Esophagus muscularis mucosa (tissue), 4 donors: Measurements from ENCODE around the genes EID2, TTC9B and PRX.

DNA sequence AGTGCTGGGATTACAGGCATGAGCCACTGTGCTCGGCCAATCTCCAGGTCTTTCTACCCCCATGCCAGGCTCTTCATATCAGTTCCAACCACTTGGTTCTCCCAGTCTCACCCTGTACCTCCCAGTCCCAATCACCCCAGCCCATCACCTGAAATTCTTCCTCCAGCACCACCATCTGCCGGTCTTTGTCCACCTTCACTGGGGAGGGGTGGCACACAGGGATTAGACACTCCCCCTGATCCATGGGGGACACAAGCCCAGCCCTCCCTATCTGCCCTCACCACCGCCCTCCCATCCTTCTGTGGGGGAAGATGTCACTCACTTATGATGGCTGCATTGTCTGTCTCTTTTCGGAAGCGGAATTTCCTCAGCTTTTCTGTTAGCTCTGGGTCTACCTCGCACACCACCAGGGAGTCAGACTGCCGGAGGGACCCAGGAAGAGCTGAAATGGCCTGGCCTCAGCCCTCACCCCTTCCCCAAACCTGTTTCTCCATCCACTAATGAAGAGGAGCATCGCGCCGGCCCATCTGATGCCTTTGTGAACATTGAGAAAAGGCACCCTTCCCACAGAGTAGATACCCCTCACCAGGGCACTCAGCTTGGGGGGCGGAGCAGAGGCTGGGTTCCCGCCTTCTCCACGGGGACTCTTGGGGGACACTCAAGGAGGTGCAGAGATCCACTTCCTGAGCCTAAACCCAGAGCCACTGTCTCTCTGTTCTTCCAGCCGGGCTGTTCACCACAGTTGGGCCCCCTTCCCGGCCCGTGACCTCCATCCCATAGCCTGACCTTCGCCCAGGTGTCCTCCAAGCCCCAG lies 523 bp downstream of the GMFG start:
- PRO-cap = no peak
- RAMPAGE, long total RNA, 4 experiments = no peak in any of the 4 experiments

GRCh38 chr19:39348782-39349525 lies 6.7 kb downstream of the SAMD4B start:
- PRO-cap = no peak
- RAMPAGE, long total RNA, 4 experiments = no peak in any of the 4 experiments

GRCh38 chr19:39432914-39433837 lies 2.6 kb downstream of the RPS16 start:
- PRO-cap = no peak
- RAMPAGE, long total RNA, 4 experiments = no peak in any of the 4 experiments

DNA sequence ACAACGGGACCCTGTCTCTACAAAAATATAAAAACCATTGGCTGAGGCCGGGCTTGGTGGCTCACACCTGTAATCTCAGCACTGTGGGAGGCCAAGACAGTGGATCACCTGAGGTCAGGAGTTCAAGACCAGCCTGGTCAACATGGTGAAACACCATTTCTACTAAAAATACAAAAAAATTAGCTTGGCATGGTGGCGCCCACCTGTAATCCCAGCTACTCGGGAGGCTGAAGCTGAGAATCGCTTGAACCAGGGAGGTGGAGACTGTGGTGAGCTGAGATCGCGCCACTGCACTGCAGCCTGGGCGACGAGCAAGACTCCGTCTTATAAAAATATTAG lies 1.3 kb downstream of the SUPT5H start:
- PRO-cap = no peak
- RAMPAGE, long total RNA, 4 experiments = no peak in any of the 4 experiments

DNA sequence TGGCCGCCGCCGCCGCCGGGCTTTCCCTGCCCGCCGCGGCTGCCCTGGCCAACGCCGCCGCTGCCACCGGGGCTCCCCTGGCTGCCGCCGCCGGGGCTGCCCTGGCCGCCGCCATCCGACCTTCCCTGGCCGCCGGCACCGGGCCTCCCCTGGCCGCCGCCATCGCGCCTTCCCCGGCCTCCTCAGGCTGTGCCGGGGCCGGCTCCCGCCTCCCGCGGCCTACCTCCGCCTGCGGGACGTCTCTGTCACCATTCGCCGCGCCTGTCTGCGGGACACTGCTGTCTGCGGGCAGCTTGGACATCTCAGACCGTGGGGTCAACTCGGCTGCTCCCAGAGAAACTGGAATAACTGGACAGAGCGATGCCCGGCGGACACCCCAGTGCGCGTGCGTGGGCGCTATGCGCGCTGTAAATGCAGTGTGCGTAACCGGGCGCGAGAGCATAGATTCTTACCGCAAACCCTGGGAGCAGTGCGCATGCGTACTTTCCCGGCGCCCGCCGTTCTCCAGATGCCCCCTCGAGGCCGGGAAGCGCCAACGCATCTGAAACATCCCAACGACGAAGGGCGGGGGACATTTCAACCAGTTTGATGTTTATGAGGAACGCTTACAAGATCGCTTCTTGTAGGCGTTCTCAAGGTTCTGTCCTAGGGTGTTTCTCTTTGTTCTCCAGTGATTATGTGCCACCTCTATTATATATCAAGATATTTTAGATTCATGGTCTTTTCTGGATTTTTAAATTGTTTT lies at the start of gene EID2:
Gene EID2, minus strand, starts transcription at position 383 of the 745 bp plus-strand sequence.
- PRO-cap = unidirectional peak, minus-strand start at position 383 of the sequence
- RAMPAGE, long total RNA, 4 experiments = start-site peak on the minus strand in 3 of 4 experiments, centred at positions 383 to 416 of the sequence, 9 to 34 reads per replicate

DNA sequence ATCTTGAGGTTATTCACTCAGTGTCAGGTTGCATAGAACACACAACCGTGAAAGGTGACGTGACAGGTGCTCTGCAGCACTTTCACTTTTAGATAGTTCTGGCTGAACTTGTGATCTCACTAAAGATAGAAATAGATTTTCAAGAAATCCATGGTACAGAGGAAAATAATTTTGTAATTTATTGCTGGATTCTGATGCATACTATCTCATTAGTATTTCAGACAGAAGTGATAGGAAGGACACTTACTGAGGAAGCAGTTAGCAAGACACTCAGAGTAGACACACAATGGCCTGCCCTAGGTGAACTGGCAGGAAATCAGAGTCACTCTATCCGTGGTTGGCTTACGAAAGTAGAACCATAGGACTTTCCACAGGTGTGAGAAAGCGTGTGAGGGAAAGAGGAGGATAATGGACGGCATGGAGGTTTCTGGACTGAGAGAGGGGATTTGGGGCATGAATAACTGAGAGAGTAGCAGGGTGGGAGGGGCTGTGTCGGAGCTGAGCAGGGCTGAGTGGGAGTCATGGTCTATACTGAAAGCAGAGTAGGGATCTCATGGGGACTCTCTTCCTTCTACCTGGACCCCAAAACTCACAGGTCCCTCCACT lies 18.6 kb upstream of the EID2 start:
- PRO-cap = no peak
- RAMPAGE, long total RNA, 4 experiments = no peak in any of the 4 experiments

GRCh38 chr19:39796087-39796286 lies 17.3 kb downstream of the LEUTX start:
- PRO-cap = no peak
- RAMPAGE, long total RNA, 4 experiments = no peak in any of the 4 experiments

- PRO-cap = no peak
- RAMPAGE, long total RNA, 4 experiments = no peak in any of the 4 experiments
These were observed 20.5 kb upstream of the FBL start for GRCh38 chr19:39866722-39867015.

DNA sequence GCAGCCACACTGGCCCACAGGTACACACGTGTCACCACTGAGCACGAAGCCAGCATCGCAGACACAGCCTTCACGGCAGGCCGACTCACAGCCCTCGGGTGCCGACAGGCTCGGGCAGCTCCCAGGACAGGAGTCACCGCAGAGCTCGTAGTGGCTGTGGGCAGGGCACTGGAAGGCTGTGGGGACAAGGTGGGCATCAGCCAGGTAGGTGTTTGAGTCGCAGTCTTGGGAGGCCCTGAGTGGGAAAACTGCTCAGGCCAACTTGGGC lies 43.7 kb upstream of the FBL start:
- PRO-cap = no peak
- RAMPAGE, long total RNA, 4 experiments = no peak in any of the 4 experiments

GRCh38 chr19:39953446-39953911 lies 17.5 kb upstream of the PSMC4 start:
- PRO-cap = no peak
- RAMPAGE, long total RNA, 4 experiments = no peak in any of the 4 experiments

- PRO-cap = no peak
- RAMPAGE, long total RNA, 4 experiments = no peak in any of the 4 experiments
These were observed at the start of gene TTC9B for GRCh38 chr19:40218231-40218491. TTC9B (minus strand) TSS chr19:40218384.

- PRO-cap = no peak
- RAMPAGE, long total RNA, 4 experiments = no peak in any of the 4 experiments
These were observed 8.2 kb upstream of the CCNP start for GRCh38 chr19:40234424-40235384.

GRCh38 chr19:40283236-40284175 lies 1.6 kb downstream of the AKT2 start:
- PRO-cap = no peak
- RAMPAGE, long total RNA, 4 experiments = no peak in any of the 4 experiments

- PRO-cap = bidirectional peak, plus-strand start at chr19:40284629, minus-strand start at chr19:40284496; bidirectional peak, plus-strand start at chr19:40285042, minus-strand start at chr19:40284949
- RAMPAGE, long total RNA, 4 experiments = no peak in any of the 4 experiments
These were observed 747 bp downstream of the AKT2 start for GRCh38 chr19:40284194-40285002.

GRCh38 chr19:40323630-40324207 lies 24.5 kb downstream of the C19orf47 start:
- PRO-cap = no peak
- RAMPAGE, long total RNA, 4 experiments = no peak in any of the 4 experiments

GRCh38 chr19:40358565-40359135 lies 10.2 kb downstream of the PLD3 start:
- PRO-cap = no peak
- RAMPAGE, long total RNA, 4 experiments = no peak in any of the 4 experiments

GRCh38 chr19:40413080-40414008 lies at the start of gene PRX:
PRX (minus strand) TSS chr19:40413378.
- PRO-cap = bidirectional peak, plus-strand start at chr19:40413521, minus-strand start at chr19:40413378
- RAMPAGE, long total RNA, 4 experiments = start-site peak on the minus strand in 1 of 4 experiments, at chr19:40413378-40413386 at its widest, 26 reads per replicate

GRCh38 chr19:40414687-40415249 lies 1.6 kb upstream of the PRX start:
- PRO-cap = no peak
- RAMPAGE, long total RNA, 4 experiments = no peak in any of the 4 experiments

DNA sequence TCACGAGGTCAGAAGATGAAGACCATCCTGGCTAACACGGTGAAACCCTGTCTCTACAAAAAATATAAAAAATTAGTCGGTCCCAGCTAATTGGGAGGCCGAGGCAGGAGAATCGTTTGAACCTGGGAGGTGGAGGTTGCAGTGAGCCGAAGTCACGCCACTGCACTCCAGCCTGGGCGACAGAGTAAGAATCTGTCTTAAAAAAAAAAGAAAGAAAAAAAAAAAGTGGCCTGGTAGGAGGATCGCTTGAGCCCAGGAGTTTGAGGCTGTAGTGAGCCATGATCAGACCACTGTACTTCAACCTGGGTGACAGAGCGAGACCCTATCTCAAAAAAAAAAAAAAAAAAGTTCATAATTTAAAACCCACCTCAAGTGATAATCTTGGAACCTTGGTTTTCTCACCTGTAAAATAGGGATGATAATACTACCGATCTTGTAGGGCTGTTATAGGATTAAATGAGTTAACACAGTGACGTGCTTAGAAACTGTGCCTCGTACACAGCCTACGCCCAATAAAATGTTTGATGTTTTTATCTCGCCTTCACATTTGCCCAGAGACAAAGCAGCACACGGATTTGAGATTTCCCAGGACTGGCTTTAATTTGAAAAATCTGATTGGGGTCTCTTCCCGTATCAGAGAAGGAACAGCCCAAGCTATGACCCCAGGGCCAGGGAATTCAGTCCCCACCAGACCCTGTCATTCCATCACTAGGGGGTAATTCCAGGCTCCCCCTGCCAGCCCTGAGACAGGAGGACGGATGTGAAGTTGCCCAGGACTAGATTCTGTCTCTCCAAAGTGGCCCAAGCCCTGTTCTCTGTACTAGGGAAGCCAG lies 3.6 kb downstream of the SERTAD1 start:
- PRO-cap = no peak
- RAMPAGE, long total RNA, 4 experiments = no peak in any of the 4 experiments

GRCh38 chr19:40423830-40424547 lies 1.8 kb downstream of the SERTAD1 start:
- PRO-cap = no peak
- RAMPAGE, long total RNA, 4 experiments = no peak in any of the 4 experiments